Measurements from ENCODE around the gene TRIM71.

DNA sequence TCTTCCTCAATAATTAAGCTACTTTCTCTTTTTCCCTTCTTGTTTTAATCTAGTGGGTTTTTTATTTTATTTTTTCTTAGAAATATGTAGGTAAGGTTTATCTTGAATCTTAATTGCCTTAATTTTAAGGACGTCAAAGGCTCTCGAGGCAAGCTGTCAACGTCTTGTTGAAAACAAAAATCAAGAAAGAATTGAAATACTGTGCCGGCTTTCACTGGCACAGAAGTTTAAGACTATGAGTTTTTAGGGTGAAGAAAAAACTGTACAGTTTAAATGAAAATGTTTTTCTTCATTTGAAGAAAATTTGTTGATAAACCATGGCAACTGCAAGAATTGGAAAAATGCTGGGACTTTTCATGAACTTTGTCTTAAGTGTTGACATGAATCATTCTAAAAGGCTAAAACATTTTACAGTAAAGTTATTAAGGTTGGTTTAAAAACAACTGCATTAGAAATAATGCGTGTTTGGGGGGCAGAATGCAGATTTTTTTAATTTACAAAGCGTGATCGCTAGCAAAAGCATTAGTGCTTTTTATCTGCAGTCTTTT is 602.1 kb upstream of the TGFBR2 start:
- PRO-cap: no peak
- CAGE, long polyA plus RNA: no peak

DNA sequence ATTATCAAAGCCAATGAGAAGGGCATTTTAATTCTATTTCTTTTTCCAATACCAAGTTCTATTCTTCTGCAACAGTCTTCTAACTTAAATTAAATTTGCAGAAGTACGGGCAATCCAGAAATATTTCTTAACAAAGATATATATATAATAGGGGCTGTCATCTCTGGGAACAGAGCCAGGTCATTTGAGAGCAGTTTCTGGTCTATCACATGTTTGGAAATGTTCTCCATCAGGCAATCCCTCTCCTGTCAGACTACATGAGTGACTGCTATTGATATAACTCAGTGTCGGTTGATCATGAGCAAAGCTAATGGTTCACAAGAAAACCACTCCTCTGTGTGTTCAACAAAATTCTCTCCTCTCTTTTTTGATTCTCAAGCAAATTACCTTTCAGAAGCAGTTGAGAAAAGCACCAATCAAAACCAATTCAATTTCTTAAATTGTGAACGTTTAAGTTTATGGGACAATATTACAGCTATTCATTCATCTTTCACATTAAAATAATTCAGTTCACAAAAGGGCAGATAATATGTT is 153.0 kb upstream of the TGFBR2 start:
- PRO-cap: no peak
- CAGE, long polyA plus RNA: no peak

DNA sequence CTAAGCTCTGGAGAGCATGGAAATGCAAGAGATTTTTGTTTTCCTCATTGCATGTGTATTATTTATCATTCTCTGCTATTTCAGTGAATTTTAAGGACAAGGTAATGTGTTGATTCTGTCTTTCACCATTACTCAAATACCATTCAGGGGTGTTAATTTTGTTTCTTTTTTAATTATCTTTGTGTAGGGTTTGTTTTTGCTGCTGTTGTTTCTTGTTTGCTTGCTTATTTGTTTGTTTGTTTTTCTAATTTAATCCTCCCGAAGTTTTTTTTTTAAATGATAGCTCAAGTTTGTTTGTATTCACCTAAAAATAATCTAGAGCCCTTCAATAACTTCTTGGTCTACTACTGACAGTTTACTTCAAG is 131.7 kb upstream of the TGFBR2 start:
- PRO-cap: no peak
- CAGE, long polyA plus RNA: no peak

GRCh38 chr3:30552983-30553192 is 53.5 kb upstream of the TGFBR2 start:
- PRO-cap: no peak
- CAGE, long polyA plus RNA: no peak

DNA sequence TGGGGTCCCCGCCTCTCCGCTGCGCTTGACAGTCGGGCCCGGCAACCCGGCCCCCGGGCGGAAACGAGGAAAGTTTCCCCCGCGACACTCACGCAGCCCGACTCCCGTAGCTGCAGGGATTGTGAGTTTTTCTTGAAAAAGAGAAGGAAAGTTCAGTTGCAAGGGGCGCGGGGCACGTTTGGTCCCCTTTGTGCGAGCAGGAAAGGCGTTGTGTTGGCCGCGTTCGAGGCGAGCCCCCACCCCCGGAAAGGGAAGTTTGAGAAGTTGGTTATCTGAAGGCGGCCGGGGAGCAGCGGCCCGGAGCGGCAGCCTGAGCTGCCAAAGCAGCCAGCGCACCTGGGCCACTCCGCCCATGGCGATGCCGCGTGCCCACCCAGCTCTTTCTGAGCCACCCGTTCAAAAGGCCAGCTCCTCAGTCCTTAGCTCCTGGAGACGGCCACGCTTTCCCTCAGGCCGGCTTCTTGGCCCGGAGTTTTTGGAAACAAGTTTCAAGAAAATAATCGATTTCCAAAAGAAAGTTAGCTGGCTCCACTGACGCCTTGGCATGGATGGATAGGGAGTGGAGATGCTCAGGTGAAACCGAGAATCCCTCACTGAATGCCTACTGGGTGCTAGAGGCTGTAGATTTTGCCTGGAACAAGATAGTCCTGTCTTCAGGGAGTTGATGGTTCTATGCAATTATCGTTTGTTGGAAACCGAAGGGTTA is 776 bp downstream of the TGFBR2 start:
- PRO-cap: bidirectional peak, plus-strand start at position 341 of the sequence, minus-strand start at position 212 of the sequence
- CAGE, long polyA plus RNA: no peak

- PRO-cap: no peak
- CAGE, long polyA plus RNA: no peak
These were observed 7.9 kb downstream of the TGFBR2 start for GRCh38 chr3:30614192-30614828.

- PRO-cap: no peak
- CAGE, long polyA plus RNA: no peak
These were observed 11.1 kb downstream of the TGFBR2 start for GRCh38 chr3:30617441-30617896.

- PRO-cap: no peak
- CAGE, long polyA plus RNA: no peak
These were observed 82.7 kb downstream of the TGFBR2 start for GRCh38 chr3:30688783-30689736.

- PRO-cap: no peak
- CAGE, long polyA plus RNA: no peak
These were observed 83.8 kb downstream of the GADL1 start for GRCh38 chr3:30810466-30811178.

DNA sequence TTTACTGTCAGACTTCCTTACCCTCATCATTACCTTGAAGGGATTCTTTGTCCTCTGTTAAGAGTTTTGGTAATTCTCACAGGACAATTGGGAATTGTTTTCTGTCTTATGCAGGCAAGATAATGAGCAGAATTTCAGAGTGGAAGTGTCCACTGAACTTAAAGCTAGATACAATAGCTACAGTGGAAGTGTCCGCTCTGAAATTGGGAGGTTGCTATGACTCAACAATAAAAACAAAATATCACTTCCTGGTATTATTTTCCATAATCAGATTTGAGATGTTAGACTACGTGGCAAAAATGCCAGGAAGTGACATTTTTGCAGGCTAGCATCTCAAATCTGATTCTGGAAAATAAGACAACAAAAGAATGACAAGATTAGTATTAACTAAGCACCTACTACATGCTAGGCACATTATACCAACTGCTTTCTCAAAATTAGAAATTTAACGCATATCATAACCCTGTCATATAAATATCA is 267.1 kb upstream of the STT3B start:
- PRO-cap: no peak
- CAGE, long polyA plus RNA: no peak

- PRO-cap: bidirectional peak, plus-strand start at chr3:31533557, minus-strand start at chr3:31533234; bidirectional peak, plus-strand start at chr3:31533780, minus-strand start at chr3:31533751
- CAGE, long polyA plus RNA: no peak
These were observed 792 bp downstream of the STT3B start for GRCh38 chr3:31533503-31533930.

GRCh38 chr3:31535887-31536354 is 3.2 kb downstream of the STT3B start:
- PRO-cap: no peak
- CAGE, long polyA plus RNA: no peak

DNA sequence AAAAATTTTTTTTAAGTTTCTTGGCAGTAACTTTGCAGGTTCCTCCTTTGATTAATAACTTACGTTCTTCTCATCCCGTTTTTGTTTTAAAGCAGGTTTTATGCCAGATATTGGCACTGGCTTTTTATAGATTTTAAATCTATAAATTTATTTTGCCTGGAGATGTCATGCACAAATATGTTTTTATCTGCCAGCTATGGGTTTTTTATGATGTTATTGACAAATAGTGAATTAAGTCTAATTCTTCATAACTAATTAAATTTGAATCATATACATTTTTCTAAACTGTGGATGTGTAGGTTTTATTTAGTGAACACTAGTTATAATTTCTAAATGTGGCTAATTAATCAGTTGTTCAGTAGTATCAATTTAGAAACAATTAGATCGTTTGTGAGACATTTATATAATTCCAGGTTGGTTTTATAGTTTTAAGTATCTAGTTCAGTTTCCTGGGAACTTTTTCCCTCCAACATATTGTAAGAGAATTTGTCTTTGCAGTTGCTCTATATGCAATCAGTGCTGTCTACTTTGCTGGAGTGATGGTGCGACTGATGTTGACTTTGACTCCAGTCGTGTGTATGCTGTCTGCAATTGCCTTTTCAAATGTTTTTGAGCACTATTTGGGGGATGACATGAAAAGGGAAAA is 89.0 kb downstream of the STT3B start:
- PRO-cap: no peak
- CAGE, long polyA plus RNA: no peak

- PRO-cap: no peak
- CAGE, long polyA plus RNA: no peak
These were observed 12.1 kb downstream of the OSBPL10 start for GRCh38 chr3:31968889-31969441.

- PRO-cap: no peak
- CAGE, long polyA plus RNA: no peak
These were observed 61.1 kb upstream of the GPD1L start for GRCh38 chr3:32045194-32045913.

DNA sequence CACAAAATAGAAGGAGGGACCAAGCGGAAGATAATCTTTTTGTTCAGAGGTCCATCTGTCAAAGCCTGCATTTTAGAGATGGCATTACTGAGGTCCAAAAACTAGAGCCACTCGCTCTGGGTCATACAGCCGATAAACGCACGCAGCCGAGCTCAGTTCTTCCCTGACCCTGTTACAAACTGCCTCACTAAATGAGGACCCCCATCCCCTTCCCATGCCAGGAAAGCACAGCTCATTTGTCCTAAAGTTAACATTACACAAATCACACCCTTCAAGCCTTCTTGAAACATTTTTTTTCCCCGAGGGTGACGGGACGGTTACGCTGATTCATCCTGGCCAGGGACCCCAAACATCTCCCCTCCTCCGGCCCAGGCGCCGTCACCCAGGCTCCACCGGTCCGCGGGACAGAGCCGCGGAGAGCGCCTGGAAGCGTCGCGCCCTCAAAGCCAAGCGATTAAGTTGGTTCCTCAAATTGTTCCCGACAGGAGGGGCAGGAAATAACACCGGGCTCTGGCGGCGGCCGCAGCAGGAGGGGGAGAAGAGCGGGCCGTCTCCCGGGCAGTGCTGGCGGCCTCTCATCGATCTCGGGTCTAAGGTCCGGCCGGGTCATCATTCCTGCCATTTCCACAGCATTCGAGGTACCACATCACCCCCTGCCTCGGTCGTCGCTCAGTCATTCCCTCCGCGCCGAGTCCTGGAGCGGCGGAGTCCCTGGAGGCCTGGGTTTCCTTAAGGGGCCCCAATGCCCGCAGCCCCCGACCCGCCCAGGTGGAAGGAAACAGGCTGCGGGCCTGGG is 650 bp upstream of the CMTM8 start:
- PRO-cap: no peak
- CAGE, long polyA plus RNA: no peak

DNA sequence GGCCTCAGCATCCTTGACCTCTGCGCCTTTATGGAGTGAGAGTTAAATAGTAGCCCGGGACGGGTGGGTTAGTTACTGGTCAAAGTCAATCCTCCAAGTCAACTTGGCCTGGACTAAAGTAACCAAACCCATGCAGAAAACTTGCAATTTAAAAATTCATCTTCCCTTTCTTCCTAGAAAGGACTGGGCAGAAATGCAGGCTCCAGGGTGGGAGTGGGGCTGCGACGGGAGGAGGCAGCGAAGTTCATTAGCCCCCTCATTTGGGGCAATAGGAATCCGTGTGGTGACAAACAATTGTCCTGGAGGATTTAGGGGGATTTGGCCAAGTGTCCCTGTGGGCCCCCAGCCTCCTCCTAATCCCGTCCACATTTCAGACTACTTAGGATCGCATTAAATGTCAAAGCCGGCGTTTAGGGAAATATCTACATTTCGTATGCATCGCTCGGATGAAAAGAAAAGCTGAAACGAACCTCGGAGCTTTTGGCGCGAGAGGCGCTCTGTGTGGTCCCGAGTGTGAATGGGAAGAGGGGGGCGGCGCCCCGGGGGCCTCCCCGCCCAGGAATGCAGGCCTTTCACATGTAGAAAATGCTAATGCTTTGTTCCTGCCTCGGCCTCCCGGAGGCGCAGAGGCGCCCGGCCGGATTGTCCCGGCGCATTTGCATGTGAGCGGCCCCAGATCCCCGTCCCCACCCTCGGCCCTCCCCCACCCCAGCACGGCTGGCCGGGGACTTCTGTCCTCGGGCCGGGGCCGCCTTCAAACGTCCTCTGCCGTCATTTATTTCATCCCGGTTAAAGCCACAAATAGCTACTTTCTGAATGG is 37.2 kb upstream of the TRIM71 start:
- PRO-cap: no peak
- CAGE, long polyA plus RNA: no peak

DNA sequence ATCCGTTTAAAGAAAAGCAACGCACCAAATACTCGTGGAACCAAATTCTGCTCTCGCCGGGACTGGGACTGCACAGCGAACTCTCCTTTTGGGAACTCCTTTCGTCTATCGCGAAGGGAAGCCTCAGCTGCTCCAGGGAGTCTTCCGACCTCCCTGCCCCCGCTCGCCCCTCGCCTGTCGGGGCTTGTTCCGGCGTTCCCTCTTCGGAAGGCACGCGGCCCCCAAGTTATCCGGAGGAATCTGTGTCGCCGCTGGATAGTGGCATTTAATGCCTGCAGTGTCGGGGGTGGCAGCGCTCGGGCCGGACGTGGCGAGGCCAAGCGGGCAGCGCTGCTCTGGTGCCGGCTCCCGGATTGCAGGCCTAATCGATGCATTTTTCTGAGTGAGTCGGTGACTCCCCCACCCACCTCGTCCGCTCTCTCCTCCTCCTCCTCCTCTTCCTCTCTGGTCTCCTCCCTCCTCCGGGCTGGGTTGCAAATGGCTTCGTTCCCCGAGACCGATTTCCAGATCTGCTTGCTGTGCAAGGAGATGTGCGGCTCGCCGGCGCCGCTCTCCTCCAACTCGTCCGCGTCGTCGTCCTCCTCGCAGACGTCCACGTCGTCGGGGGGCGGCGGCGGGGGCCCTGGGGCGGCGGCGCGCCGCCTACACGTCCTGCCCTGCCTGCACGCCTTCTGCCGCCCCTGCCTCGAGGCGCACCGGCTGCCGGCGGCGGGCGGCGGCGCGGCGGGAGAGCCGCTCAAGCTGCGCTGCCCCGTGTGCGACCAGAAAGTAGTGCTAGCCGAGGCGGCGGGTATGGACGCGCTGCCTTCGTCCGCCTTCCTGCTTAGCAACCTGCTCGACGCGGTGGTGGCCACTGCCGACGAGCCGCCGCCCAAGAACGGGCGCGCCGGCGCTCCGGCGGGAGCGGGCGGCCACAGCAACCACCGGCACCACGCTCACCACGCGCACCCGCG is at the start of gene TRIM71:
TSS of gene TRIM71 (plus strand) at position 394 of the 953 bp plus-strand sequence.
- PRO-cap: no peak
- CAGE, long polyA plus RNA: no peak

GRCh38 chr3:32870221-32870902 is 52.6 kb downstream of the TRIM71 start:
- PRO-cap: no peak
- CAGE, long polyA plus RNA: no peak

- PRO-cap: no peak
- CAGE, long polyA plus RNA: no peak
These were observed 6.2 kb downstream of the GLB1 start for GRCh38 chr3:33090754-33091070.

Measured in B cell (primary cell).